ENCODE data around the gene RUSC1.

GRCh38 chr1:155012598-155013771, 10.4 kb downstream of the ZBTB7B start:
- PRO-cap, 5 experiments = no peak in any of the 5 experiments
- RAMPAGE, long total RNA, 2 experiments = no peak in any of the 2 experiments
- RRBS = no CpG with 5 or more reads among the region's 8 CpGs

DNA sequence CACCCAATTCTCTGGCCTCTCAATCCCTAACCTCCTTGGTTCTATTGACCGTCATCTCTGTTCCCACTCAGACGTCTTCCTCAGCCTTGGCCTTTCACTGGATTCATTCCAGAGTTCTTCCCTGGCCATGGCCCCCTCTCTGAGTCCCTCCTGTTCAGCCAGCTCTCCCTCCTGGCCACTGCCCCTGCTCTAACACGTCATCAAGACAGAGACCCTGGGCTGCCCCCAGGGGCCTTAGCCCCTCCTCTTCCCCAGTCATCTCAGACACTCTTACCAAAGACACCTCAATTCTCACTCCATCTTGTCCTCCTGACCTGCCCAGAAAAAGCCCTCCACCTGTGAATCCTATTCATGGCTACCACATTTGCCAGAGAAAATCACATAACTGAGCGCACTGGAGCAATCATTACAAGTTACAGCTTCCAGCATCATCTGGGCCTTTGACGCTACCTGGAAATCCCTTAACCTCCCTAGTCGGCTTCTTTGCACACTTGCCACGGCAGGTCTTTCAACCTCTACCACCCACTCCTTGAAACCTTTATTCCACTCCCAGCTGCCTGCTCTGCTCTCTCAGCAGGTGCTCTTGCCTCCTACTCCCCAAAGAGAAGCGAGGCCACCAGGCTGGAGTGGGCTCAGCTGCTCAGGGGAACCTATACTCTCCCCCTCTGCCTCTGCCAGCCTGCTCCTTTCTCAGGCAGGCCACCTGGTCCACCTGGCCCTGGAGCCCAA, 14.0 kb downstream of the DCST2 start:
- PRO-cap, 5 experiments = no peak in any of the 5 experiments
- RAMPAGE, long total RNA, 2 experiments = no peak in any of the 2 experiments
- RRBS = no CpG with 5 or more reads among the region's 8 CpGs

DNA sequence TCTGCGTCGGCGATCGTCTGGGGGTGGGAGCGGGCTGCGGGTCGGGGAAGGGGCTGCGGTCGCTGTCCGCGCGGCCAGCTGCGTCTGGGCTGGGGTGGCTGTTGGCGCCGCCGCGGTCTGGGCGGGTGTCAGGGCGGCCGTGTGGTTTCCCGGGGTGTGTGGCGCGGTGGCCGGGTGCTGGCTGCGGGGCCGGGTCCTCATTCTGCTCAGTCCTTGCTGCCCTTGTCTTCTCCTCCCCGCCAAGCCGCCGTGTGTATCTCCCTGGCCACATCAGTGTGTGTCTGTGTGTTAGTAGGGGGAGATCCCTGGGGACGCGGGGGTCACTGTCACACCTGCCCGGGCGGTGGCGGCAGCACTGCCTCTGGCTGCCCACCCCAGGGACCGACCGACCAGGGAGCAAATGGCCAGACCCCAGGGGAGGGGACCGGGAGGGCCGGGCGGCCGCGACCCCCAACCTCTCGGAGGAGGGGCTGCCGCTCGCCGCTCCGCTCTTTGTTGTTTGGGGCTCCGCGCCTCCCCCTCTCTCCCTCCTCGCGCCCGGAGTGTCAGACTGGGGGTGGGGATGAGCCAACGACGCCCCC, 1.3 kb downstream of the EFNA3 start:
- PRO-cap, 5 experiments = no peak in any of the 5 experiments
- RAMPAGE, long total RNA, 2 experiments = no peak in any of the 2 experiments
- RRBS = 6% methylated on average over 10 of the region's 53 CpGs

- PRO-cap, 5 experiments = no peak in any of the 5 experiments
- RAMPAGE, long total RNA, 2 experiments = no peak in any of the 2 experiments
- RRBS = 5% methylated on average over 4 of the region's 27 CpGs
Measured at GRCh38 chr1:155086122-155086823, 7.6 kb downstream of the EFNA3 start.

GRCh38 chr1:155126887-155127174, 845 bp upstream of the EFNA1 start:
- PRO-cap, 5 experiments = peak in 1 of 5 experiments; most common plus-strand start chr1:155126953 (in 1)
- RAMPAGE, long total RNA, 2 experiments = no peak in any of the 2 experiments
- RRBS = no CpG with 5 or more reads among the region's 18 CpGs

DNA sequence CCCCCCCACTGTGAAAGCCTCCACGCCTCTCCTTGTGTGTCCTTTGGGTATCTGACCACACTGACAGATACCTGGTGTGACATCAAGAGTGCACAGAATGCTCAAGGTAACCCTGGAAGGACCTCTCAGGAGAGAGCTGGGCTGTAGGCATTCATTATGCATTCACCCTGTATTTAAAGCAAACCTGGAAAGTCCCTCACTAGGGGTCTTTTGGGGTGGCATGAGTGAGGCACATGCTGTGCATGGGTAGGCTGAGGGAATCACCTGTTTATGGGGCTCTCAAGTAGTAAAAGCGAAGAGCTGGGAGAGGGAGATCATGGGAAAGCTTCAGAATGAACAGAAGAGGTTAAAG, 702 bp downstream of the EFNA1 start:
- PRO-cap, 5 experiments = no peak in any of the 5 experiments
- RAMPAGE, long total RNA, 2 experiments = no peak in any of the 2 experiments
- RRBS = no CpG with 5 or more reads among the region's 2 CpGs

DNA sequence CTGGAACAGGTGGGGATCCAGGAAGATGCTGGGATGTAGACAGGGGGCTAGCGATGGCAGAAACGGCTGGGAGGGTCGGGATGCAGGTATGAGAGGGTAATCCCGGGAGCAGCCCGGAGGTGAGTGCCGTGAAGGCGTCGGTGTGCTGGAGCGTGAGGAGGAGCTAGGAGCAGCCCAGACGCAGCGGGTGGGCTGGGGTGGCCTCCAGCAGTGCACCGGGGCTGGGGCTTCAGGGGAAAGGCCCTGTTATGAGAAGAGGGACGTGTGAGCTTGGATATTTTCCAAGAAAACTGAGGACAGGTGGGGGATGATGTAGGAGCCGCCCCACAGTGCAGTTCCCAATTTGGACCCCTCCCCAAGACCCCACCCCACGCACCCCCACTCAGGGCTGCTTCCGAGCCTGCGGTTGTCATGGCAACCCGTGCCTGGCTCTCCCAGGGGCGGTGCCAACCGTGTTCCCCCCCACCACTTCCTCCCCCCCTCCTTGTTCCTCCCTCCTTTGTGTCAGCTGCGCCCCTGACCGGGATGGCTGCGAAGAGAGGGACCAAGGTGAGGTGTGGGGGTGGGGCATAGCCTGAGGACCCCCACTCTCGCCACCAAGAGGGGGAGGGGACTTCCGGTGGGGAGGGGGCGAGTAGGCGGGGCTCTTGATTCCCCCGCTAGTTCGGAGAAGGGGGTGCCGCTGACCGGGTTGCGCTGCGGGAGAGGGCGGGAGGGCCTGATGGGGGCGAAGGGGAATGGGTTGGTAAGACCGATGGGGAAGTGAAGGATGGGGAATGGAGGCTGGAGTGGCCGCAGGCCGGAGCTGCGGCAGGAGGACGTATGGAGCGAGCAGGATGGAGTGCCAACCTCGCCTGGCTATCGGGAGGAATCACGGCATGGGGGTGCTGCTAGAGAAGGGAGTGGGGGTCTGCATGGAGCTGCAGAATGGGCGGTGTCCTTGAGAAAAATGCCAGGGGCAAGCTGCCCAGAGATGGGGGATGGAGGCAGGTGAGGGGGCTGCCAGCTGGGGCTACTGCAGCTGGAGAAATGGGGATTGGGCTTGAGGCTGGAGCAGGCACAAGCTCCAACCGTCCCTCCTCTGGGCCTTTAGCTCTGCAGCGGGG, 797 bp downstream of the TRIM46 start:
- PRO-cap, 5 experiments = no peak in any of the 5 experiments
- RAMPAGE, long total RNA, 2 experiments = no peak in any of the 2 experiments
- RRBS = 13% methylated on average over 21 of the region's 47 CpGs

DNA sequence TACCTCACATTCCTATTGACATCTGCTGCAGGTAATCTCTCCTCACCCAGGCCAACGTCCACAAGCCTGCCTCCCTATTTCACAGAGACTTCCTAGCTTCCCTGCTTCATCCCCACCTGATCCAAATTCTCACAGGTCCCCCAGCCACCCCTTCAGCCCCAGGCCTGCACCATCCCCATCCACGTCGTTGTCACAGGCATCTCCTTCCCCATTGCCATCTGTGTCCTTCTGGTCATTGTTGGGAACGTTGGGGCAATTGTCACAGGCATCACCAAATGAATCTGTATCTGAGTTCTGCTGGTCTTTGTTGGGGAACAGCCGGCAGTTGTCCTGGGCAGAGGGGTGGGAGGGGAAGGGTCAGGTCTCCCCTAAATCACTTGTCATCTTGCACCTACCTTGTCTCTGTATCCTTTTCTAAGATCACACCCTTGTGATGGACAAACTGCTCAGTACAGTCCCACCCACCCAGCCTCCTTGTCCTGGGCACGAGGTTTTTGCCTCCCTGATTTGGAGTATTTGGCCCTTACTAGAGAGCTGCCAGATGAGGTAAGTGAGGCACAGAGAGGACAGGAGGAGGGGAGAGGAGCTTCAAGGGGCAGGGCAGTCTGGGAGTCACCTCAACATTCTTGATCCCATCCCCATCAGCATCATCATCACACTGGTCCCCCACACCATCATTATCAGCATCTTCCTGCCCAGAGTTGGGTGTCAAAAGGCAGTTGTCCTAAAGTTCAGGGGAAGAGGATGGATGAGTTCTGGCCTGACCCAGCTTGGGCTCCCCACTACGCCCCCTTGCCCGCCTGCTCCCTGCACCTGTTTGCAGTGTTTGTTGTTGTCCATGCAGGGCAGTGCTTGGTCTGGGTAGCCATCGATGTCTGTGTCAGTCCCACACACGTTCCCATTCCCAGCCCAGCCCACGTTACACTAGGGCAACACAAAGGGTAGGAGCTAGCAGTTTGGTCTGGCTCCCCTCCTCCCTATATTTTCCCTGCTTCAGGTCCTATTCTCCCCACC, 7.1 kb downstream of the THBS3 start:
- PRO-cap, 5 experiments = no peak in any of the 5 experiments
- RAMPAGE, long total RNA, 2 experiments = no peak in any of the 2 experiments
- RRBS = no CpG with 5 or more reads among the region's 11 CpGs

GRCh38 chr1:155317616-155318440, 2.9 kb upstream of the RUSC1 start:
- PRO-cap, 5 experiments = no peak in any of the 5 experiments
- RAMPAGE, long total RNA, 2 experiments = no peak in any of the 2 experiments
- RRBS = no CpG with 5 or more reads among the region's 11 CpGs

GRCh38 chr1:155320264-155320995, at the start of gene RUSC1:
Gene RUSC1 (plus strand): TSS chr1:155320894.
- PRO-cap, 5 experiments = peak in 2 of 5 experiments; most common plus-strand start chr1:155320899 (in 1); most common minus-strand start chr1:155320921 (in 1)
- RAMPAGE, long total RNA, 2 experiments = no peak in any of the 2 experiments
- RRBS = 11% methylated on average over 6 of the region's 33 CpGs

DNA sequence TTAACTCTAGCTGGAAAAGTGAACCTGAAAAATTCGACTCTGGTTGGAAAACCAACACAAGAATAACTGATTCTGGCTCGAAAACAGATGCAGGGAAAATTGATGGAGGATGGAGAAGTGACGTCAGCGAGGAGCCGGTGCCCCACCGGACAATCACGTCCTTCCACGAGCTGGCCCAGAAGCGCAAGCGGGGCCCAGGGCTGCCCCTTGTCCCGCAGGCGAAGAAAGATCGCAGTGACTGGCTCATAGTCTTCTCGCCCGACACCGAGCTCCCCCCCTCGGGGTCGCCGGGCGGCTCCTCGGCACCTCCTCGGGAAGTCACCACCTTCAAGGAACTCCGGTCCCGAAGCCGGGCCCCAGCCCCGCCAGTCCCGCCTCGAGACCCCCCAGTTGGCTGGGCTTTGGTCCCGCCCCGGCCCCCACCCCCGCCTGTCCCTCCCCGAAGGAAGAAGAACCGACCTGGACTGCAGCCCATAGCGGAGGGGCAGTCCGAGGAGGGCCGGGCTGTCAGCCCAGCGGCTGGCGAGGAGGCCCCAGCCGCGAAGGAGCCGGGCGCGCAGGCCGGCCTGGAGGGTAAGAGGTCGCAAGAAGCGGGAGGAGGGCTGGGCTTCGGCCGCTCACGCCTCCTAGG, 2.0 kb downstream of the RUSC1 start:
- PRO-cap, 5 experiments = peak in 4 of 5 experiments; most common plus-strand start position 476 of the sequence (in 2); most common minus-strand start position 378 of the sequence (in 1)
- RAMPAGE, long total RNA, 2 experiments = no peak in any of the 2 experiments
- RRBS = 3% methylated on average over 27 of the region's 49 CpGs

- PRO-cap, 5 experiments = peak in 1 of 5 experiments; most common minus-strand start chr1:155324980 (in 1)
- RAMPAGE, long total RNA, 2 experiments = no peak in any of the 2 experiments
- RRBS = 18% methylated on average over 29 of the region's 71 CpGs
Measured at GRCh38 chr1:155324644-155325695, 4.3 kb downstream of the RUSC1 start.

- PRO-cap, 5 experiments = no peak in any of the 5 experiments
- RAMPAGE, long total RNA, 2 experiments = no peak in any of the 2 experiments
- RRBS = no CpG with 5 or more reads among the region's 5 CpGs
Measured at GRCh38 chr1:155463978-155464642, 98.5 kb downstream of the ASH1L start.

DNA sequence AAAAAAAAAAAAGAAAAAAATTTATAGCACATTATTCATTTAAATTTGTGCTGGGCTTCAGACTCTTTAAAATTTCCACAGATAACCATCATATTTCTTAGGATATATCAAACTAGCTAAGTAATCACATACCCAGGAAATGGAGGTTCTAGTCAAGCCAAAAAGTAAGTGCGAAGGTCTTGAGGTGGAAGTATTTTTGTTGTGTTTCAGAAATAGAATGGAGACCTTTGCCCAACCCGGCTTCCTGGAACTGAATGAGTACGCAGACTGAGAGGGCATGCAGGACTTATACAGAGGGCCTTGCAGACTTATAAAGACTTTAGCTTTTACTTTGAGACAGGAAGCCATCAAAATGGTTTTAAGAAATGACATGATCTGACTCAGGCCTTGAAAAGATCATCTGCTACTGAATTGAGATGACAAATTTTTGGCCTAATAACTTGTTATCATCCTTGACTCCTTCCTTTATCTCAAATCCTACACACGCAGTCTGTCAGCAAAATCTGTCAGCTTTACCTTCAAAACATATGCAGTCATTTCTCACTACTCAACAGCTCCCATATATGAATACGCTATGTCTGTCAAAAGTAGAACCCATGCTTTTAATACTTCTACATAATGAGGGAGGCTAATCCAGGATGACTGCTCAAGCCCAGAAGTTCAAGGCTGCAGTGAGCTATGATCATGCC, 26.5 kb downstream of the ASH1L start:
- PRO-cap, 5 experiments = no peak in any of the 5 experiments
- RAMPAGE, long total RNA, 2 experiments = no peak in any of the 2 experiments
- RRBS = no CpG with 5 or more reads among the region's 5 CpGs

- PRO-cap, 5 experiments = peak in 2 of 5 experiments; most common plus-strand start chr1:155562050 (in 2)
- RAMPAGE, long total RNA, 2 experiments = no peak in any of the 2 experiments
- RRBS = no CpG with 5 or more reads among the region's 8 CpGs
Measured at GRCh38 chr1:155561815-155562090, 850 bp downstream of the ASH1L start.

- PRO-cap, 5 experiments = peak in 5 of 5 experiments; most common plus-strand start chr1:155562970 (in 4); most common minus-strand start chr1:155563137 (in 5)
- RAMPAGE, long total RNA, 2 experiments = start-site peak on the plus strand in 1 of 2 experiments, at chr1:155563223-155563255 at its widest, 90 reads per replicate; start-site peak on the minus strand in 1 of 2 experiments, at chr1:155563095-155563205 at its widest, 71 reads per replicate
- RRBS = 2% methylated on average over 16 of the region's 56 CpGs
Measured at GRCh38 chr1:155562860-155563382, 318 bp upstream of the ASH1L start.

- PRO-cap, 5 experiments = no peak in any of the 5 experiments
- RAMPAGE, long total RNA, 2 experiments = no peak in any of the 2 experiments
- RRBS = no CpG with 5 or more reads among the region's 8 CpGs
Measured at GRCh38 chr1:155716992-155717520, 28.2 kb downstream of the DAP3 start.

DNA sequence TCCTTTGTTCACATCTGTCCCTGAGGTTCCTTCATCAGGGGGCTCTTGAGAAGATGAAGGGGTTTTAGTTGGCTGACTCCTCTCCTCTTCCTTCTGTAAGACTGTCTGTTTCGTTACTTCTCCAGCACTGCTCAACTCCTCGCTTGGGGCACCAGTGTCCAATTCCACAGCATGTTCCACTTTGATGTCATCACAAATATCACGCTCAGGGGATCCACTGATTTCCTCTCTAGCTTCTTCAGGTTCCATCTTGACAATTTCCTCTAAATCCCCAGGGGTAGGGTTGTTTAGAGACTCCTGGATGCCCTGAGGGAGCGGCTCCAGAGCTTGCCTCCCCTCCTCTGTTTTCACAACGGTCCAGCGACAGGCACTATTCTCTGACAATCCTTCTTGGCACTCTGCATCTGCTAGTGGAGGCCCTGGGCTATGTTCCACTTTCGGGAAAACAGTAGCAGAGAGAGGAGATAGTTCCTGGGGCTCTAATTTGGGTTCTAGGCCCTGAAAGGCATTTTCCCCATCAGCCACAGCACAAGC, 76.4 kb downstream of the DAP3 start:
- PRO-cap, 5 experiments = no peak in any of the 5 experiments
- RAMPAGE, long total RNA, 2 experiments = no peak in any of the 2 experiments
- RRBS = no CpG with 5 or more reads among the region's 7 CpGs

GRCh38 chr1:155834209-155834893, 22.7 kb downstream of the GON4L start:
- PRO-cap, 5 experiments = no peak in any of the 5 experiments
- RAMPAGE, long total RNA, 2 experiments = no peak in any of the 2 experiments
- RRBS = 100% methylated on average over 2 of the region's 9 CpGs

DNA sequence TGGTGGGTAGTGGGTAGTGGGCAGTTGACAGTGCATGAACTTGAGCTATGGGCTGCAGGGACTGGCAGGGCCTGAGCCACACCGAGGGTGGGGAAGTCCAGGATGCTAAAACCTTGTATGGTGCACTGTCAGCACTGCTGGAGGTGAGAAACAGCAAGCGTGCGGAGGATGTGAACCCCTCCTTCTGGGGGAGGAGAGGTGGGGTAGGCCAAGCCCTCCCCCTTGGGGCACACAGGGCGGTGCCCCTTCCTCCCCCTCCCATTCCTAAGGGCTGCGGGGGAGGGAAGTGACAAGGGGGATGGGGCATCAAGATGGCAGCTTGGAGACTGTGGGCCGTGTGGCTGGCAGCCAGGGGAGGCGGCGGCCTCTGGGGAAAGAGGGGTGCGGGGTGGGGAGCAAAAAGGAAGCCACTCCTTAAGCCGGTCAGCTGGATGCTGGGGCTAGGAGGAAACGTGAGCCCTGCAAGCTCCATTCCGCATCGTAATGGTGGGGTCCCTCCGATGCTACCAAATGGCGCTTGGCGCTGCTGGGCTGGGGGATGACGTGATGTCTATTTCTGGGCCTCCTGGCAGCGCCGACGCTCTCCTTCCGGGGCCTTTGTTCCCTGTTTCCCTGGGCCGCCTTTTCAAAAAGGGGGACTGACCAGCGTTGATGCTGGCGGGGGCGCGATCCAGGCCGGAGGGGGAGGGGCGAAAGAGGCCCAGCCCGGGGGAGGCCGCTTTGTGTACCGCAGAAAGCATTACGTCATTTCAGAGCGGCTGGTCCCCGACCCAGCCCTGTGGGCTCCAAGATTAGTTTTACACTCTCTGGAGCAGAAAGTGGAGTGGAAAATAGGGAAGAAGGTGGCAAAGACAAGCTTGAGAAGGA, 797 bp downstream of the SYT11 start:
- PRO-cap, 5 experiments = peak in 3 of 5 experiments; most common plus-strand start position 748 of the sequence (in 3); most common minus-strand start position 511 of the sequence (in 3)
- RAMPAGE, long total RNA, 2 experiments = no peak in any of the 2 experiments
- RRBS = 2% methylated on average over 7 of the region's 34 CpGs

All from liver (tissue), 9 donors.